Heart (tissue), 3 donors: ENCODE measurements around a stretch of chr9.

GRCh38 chr9:127244607-127245739, 19.6 kb upstream of the GARNL3 start:
- RAMPAGE, long total RNA, 2 experiments: no peak in any of the 2 experiments

DNA sequence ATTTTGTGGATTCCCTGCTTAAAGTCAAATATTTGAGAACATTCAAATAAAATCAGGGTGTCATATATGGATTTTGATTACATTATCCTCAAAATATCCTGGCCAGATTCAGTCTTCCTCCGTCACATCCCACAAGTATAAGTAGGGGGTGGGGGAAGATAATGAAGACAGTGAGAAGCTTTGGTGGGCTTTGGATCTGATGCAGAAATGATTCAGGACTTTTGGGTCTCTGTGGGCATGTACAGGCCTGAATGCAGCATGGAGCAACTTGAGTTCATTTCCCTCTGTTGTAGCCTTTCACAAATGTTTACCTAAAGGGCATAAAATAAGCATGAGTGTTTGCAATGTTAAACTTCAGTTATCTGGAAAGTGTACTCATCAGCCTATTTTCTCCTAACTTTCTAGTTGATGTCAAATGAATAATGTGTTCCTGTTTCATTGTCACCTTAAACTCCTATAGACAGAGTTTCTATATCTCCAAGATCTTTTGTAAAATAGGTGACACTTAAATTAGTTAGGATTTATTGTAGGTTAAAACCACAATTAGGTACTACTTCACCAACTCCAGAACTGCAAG, 39.2 kb downstream of the GARNL3 start:
- RAMPAGE, long total RNA, 2 experiments: no peak in any of the 2 experiments

- RAMPAGE, long total RNA, 2 experiments: no peak in any of the 2 experiments
Measured at GRCh38 chr9:127388196-127388821, 8.7 kb upstream of the SLC2A8 start.

GRCh38 chr9:127397610-127398498, 885 bp downstream of the SLC2A8 start:
- RAMPAGE, long total RNA, 2 experiments: no peak in any of the 2 experiments

GRCh38 chr9:127424786-127425020, 521 bp downstream of the ZNF79 start:
- RAMPAGE, long total RNA, 2 experiments: no peak in any of the 2 experiments

DNA sequence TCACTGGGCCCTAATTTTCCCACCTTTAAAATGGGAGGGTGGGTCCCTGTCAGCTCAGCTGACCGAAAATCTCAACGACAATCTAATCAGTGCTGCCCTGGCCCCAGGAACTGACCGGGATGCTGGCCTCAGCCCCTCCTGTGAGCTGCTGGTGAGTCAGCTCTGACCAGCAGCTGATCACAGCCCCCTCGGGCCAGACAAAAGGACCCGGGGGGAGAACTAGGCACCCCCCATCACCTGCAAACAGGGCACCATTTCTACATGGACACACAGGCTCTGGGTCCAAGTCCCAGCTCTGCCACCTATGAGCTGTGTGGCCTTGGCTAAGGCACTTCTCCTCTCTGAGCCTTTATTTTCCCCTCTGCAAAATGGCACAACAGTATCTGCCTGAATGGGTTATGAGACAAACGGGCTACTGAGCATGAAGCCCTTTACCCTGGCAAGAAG, 29.3 kb downstream of the NIBAN2 start:
- RAMPAGE, long total RNA, 2 experiments: no peak in any of the 2 experiments

DNA sequence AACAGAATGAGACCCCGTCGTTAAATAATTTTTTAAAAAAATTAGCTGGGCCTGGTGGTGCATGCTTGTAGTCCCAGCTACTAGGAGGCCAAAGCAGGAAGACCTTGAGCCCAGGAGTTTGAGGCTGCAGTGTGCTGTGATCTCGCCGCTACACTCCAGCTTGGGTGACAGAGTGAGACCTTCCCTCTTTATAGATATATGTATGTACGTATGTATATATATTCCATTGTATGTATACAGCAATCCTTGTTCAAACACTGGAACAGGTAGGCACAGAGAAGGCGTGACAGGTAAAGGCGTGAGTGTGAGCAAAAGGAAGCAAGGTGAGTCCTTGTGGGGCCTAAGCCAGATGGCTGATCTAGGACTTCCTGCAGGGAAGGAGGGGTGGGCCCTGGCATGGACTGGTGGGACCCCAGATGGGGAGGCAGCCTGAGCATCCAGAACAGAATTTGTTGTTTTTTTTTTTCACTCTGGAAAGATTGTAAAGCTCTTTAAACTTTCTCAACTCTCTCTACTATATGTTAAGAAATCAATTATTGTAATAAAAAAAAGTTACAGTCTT, 4.1 kb upstream of the NIBAN2 start:
- RAMPAGE, long total RNA, 2 experiments: no peak in any of the 2 experiments

DNA sequence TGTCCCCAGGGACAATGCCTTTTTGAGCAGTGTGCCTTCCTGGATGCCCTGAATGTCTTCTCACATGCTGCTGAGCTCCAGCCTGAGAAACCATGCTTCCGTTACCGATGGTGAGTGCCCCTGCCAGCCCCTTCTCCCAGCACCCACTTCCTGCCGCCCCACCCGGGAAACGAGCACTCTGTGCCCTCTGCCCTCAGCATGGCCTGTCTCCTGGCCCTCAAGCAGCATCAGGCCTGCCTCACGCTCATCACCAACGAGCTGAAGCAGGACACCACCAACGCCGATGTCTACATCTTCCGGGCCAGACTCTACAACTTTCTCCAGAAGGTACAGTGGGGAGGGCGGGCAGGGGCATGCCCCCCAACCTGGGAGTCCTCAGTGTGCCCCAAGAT, 4.2 kb downstream of the TTC16 start:
- RAMPAGE, long total RNA, 2 experiments: no peak in any of the 2 experiments

DNA sequence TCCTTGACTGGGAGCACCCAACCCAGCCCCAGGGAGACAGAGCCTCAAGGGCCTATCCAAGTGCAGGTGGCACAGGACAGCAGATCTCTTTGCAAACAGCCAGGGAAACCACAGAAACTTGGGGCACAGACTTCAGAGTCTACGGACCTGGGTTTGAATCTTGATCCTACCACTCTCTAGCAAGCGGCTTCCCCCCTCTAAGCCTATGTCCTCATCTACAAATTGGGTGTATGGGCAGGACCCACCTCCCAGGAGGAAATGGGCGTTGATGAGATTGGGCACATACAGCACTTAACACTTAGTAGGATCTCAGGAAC, 13.2 kb upstream of the TOR2A start:
- RAMPAGE, long total RNA, 2 experiments: no peak in any of the 2 experiments

DNA sequence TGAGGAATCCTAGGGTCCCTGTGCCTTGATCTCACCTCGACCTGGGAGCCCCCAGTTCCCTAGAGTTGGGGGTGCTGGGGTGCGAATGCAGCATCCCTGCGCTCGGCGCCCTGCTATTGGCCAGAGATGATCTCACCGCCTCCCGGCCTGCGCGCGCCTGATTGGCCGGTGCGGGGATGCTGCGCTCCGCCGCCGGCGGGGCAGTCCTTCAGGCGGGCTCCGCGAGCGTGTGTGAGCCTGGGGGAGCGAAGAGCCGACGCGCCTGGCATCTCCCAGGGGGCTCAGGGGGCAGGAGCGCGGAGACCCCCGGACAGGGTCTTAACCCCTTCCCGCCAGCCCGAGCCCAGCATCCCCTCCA, 18.9 kb upstream of the TOR2A start:
- RAMPAGE, long total RNA, 2 experiments: no peak in any of the 2 experiments

DNA sequence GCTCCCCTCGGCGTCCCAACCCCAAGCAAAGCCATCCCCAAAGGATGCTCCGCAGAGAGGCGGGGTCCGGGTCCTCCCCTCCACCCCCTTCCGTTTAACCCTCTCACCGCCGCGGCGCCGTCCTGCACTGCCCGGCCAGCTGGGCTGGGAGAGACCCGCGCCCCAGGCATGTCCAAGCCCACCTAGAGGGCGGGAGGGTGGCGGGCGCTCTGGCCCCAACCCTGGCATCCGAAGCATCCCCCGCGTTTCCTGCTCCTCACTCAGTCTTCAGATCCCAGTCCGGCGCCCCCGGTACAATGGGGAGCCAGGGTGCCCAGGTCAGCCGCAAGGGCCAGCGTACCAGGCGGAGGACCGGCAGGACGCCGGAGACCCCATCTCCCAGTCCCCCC, 19.3 kb upstream of the TOR2A start:
- RAMPAGE, long total RNA, 2 experiments: no peak in any of the 2 experiments

DNA sequence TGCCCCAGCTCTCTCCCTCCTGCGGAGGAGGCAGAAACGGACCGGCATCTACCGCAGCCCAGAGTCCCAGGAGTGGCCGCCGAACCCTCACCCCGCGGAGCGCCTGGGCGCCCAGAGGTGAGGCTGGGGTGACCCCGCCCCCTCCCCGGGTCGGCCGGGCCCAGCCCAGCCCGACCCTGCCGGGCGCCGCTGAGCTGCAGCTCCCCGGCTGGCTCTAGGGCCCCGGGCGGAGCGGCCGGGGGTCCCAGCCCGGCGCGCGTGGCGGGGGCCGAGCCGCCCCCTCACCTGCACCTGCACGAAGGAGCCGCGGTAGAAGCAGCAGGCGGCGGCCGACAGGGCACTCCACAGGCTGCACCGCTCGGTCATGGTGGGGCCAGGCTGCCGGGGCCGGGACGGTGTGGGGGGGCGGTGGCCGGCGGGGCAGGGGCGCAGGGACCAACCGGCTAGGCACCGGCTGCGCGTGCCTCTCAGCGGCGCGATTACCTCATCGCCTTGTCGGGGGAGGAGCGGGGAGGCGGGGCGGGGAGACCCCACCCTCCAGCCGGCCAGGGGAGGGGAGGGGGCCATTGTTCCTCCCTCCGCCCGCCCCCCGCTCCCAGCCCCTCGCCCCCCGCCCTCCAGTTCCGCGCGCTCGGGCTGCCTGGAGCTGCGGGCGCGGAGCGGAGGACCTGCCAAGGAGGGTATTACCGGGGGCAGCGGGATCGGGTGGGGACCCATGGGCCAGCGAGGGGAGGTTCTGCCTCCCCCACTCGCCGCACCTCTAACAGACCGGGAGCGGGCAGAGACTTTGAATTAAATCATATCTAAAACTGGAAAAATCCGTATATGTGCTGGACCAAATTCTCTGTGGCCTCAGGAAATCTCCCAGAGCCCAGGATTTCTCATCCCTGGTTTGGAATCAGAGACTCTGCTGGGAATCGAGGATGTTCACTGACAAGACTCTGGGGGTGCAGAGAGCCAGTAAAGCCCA, 20.0 kb upstream of the TOR2A start:
- RAMPAGE, long total RNA, 2 experiments: no peak in any of the 2 experiments

DNA sequence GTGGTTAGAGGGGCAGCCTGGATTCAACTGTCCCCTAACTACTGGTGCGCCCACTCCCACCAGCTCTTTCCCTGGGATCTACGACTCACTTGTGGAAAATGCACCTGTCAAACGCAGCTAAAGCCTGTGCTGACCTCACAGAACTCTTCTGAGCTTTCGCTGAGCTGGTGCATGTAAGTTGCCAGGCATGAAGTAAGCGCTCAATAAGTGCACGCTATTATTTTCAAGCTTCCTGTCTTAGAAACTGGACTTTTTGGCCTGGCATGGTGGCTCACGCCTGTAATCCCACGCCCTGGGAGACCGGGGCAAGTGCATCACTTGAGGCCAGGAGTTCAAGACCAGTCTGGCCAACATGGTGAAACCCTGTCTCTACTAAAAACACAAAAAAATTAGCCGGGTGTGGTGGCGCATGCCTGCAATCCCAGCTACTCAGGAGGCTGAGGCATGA, 20.7 kb upstream of the TOR2A start:
- RAMPAGE, long total RNA, 2 experiments: no peak in any of the 2 experiments

DNA sequence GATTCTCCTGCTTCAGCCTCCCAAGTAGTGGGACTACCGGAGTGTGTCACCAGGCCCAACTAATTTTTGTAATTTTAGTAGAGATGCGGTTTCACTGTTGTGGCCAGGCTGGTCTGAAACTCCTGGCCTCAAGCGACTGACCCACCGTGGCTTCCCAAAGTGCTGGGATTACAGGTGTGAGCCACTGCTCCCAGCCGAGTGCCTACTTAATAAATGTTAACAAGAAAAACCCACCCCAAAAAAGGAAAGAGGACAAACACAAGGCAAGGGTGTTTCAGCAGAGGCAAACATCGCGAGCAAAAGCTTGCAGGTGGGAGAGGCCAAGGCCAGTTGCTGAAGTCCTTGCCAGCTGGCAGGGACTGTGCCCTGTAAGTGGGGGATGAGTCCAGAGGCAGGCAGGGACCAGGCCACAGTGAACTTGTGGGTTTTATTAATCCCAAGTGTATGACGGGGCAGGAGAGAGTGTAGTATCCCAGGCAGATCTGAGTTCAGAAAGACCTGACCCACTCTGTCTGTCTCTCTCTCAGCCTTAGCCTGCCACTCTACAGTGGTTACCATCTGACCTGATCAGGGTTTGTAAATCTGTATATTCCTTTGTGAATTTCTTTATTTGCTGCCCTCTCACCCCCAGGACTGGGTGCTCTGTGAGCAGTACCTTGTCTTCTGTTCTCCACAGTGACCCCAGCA, 6.3 kb upstream of the FPGS start:
- RAMPAGE, long total RNA, 2 experiments: no peak in any of the 2 experiments

- RAMPAGE, long total RNA, 2 experiments: no peak in any of the 2 experiments
Measured at GRCh38 chr9:127796881-127797364, 5.8 kb upstream of the FPGS start.

DNA sequence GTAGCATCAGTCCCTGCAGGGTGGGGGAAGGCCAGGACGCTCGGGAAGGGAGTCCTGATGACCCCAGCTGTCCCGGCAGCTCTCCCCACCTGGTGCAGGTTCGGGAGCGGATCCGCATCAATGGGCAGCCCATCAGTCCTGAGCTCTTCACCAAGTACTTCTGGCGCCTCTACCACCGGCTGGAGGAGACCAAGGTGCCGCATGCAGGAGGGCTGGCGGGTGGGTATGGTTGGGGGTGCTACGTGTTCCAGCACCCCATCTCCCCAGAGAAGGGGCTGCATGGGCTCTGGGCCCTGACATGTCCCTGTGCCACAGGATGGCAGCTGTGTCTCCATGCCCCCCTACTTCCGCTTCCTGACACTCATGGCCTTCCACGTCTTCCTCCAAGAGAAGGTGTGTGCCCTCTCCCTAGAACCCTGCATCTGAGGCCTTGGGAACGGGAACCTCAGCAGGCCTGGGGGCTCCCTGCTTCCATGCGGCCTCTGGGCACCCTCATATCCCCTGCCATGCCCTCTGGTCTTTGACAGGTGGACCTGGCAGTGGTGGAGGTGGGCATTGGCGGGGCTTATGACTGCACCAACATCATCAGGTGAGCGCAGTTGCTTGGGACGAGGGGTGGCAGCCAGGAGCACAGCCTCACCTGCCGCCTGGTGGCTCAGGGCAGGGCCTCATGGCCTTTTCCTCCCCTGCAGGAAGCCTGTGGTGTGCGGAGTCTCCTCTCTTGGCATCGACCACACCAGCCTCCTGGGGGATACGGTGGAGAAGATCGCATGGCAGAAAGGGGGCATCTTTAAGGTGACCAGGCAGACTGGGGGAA, 4.4 kb downstream of the FPGS start:
- RAMPAGE, long total RNA, 2 experiments: no peak in any of the 2 experiments

DNA sequence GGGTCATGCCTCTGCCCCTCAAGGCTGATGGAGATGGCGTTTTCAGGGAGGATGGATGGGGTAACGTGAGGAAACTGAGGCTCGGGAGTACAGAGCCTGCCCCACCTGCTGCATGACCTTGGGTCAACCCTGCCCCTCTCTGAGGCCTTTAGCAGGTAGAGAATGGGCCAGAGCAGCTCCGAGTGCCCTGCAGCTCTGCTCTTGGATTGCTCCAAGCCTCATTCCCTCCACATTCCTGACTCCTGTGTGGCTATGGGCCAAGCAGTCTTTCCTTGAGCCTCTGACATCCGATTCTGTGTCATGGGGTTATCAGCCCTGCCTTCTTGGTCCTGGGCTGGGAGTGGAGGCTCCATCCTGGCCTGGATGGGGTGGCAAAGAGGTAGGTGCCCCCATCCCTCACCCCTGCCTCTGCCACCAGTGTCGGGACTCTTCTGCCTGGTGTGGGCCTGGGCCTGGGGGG, 13.6 kb downstream of the FPGS start:
- RAMPAGE, long total RNA, 2 experiments: no peak in any of the 2 experiments

DNA sequence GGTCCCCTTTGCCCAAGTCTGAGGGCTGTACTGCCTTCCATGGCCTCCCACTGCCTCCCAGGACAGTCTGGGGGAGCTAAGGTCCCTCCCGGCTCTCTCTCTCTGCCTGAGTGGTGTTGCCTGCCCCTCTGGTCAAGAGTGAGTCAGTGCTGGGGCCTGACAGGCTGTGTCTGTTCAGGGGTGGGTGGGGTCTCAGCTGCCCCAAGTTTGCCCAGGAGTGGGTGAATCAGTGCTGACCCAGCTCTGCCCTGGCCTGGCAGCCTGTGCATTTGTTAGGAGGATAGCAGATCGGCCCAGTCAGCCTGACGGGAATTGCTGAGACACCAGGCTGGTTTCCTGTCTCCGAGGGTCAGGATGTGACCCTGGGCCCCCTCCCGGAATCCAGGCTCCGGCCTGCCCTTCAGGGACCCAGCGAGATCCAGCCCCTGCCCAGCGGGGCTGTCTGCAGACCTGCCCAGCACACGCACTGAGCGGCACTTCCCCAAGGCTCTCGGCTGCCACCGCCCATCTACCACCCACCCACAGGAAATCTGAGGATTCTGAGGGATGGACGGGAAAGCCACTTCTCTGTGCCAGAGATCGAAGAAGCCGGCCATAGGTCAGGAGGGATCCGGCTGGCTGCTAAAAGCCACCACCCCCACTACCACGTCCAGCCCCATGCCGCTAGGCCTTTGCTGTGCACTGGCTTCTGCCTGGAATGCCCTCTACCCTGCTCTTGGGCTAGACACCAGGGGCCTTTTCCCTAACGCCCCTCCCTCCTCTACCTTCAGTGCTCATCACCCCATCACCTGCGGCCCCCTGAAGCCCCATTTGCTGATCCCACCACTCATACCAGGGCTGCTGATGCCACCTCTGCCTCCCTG, 15.8 kb downstream of the ENG start:
- RAMPAGE, long total RNA, 2 experiments: no peak in any of the 2 experiments

- RAMPAGE, long total RNA, 2 experiments: start-site peak on the plus strand in 1 of 2 experiments, at chr9:127867969-127868040 at its widest, 20 reads per replicate
Measured at GRCh38 chr9:127867517-127868127, 9.9 kb downstream of the AK1 start.

DNA sequence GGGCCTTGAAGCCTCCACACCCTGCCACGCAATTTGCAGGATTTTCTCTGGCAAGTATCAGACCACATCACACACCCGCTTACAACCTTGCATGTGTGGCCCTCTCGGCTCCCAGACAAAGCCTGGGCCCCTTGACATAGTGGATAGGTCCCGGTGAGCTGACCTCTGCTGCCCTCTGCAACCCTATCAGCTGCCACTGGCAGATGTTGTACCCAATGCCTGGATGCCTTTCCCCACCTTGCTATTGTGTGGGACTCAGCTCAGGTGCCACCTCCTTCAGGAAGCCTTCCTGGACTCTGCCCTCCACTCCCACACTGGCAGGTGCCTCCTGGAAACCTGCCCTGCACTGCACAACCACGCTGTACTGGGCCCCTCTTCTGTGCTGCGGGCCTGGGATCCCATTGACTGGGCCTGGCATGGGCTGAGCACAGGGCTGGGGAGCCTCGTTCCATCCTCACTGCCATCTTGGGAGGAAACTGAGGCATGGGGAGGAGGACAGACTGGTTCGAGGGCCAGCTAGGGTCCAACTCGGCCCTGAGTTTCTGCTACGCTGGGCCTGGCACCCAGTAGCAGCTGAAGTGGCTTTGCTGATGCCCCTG, 1.5 kb downstream of the AK1 start:
- RAMPAGE, long total RNA, 2 experiments: no peak in any of the 2 experiments